Fibroblast of villous mesenchyme (primary cell): ENCODE data around the gene CLPTM1L.

DNA sequence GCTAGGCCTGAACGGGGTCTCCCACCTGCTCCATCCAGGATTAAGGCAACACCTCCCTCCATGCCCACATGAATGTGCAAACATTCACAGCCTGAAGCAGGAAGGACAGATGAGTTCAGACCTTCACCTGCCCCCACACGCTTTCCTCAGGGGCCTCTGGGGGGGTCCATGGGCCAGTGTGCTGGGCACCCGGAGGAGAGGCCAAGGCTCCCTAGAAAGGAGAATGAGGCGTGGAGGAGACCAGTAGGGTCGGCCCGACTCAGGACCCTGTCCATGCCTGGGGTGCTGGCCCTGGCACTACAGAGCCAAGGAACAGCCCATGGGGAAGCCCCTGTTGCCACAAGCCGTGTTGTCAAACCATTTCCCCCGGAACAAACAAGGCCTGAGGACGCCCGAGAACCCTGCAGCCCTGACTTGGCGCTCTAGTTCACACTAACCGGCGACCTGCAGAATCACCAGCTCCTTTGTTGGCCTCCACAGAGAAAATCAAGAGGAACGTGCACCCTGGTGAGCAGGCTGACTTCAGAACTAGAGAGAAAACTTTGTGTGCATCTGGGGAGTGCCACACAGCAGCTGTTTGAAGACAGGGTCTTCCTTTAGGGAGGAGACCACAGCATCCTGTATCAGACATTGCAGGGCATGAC, 41.5 kb upstream of the SLC12A7 start:
- CAGE, long polyA plus RNA = no peak

DNA sequence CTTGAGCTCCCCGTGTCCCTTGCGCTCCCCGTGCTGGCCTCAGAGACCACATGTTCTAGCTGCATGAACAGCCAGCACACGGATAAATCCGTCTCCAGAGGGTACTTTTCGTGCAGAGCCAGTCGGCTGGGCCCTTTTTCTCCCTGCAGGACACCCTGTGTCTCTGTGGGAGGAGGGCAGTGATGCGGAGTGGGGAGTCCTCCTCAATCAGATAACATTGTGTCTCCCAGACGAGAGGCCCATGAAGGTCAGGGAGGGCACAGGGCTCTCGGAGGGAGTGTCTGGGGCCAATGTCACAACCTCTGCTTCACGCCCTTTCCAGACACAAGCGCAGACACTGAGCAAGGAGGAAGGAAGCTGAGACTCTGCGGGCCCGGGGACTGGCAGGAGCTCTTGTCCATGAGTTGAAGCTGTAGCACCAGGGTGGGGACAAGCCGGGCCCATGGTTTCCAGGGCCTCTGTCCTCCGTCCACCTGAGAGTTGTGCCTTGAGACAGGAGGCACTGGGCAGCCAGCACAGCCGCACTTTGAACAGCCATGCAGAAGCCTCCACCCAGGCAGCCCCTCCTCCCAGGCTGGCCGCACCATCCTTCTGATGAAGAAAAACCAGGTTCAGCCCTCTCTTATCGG, 36.4 kb upstream of the SLC6A19 start:
- CAGE, long polyA plus RNA = no peak

DNA sequence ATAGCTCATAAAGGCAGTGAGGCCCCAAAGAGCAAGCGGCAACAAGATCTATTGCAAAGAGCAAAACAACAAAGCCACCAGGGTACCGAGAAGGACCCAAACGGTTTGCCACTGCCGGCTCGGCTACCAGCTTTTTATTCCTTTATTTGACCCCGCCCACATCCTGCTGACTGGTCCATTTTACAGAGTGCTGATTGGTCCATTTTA, 28.5 kb upstream of the SLC6A19 start:
- CAGE, long polyA plus RNA = no peak

DNA sequence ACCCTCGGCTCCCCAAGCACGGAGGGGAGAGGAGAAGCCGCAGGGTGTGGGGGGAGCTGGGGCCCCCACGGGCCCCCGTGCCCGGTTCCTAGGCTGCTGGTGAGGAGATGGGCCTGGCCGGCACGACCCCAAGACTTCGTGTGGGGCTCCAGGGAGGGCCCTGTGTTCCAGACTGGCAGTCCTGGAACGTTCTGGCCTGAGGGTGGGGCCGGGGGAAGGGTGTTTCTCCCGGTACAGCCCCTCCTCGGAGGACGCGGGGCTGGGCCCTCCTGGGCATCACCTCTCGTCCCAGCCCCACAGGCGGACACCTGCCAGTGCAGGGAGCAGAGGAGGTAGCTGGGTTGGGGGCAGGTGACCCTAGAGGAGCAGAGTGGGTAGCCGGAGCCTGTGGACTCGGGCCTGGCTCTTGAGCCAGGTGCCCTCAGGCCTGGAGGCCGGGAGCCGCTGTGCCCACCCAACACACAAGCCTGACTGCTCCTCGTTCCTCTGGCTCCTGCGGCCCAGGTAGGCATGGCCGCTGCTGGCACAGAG, 610 bp downstream of the SLC6A19 start:
- CAGE, long polyA plus RNA = no peak

DNA sequence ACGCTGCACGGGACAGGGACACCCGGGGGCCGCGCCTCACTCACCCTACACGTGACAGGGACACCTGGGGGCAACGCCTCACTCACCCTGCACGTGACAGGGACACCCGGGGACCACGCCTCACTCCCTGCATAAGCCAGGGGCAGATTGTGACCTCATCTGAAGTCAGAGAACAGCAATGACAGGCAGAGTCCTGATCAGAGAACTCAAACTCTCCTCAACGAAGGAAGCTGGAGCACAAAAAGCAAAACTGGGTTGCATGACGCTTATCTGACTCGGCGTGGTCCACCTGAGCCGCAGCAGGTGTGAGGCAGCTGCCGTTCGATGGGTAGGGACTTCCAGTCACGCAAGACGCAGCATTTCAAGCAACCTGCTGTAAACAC, 3.2 kb downstream of the TERT start:
- CAGE, long polyA plus RNA = no peak

- CAGE, long polyA plus RNA = no peak
Measured at GRCh38 chr5:1319306-1319709, 24.4 kb upstream of the TERT start.

DNA sequence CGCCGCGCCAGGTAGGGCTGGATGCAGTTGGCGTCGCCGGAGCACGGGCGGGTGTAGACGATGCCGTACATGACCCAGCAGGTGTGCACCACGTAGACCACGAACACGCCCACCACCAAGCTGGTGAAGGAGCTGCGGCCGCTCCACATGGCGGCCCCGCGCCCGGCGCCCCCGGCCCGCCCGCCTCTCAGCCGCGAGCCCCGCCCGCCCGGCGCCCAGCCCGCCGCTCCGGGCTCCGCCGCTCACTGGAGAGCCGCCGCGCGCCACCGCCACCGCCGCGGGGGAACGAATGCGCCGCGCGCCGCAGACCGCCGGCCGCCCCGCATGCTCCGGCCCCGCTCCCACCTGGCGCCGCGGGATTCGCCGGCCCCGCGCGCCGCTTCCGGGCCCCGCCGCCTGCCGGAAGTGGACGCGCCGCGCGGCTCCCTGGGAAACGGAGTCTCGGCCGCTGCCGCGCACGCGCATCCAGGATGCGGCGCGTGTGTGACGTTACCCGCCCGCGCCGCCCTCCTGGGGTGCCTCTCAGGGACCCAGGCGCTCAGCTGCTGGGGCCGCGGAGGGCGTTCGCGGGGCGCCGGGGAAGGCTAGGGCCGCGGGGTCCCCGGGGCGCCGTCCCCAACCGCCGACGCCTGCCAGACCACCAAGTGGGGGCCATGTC, at the start of gene CLPTM1L:
TSS of gene CLPTM1L (minus strand) at position 407 of the 658 bp plus-strand sequence.
- CAGE, long polyA plus RNA = no peak

DNA sequence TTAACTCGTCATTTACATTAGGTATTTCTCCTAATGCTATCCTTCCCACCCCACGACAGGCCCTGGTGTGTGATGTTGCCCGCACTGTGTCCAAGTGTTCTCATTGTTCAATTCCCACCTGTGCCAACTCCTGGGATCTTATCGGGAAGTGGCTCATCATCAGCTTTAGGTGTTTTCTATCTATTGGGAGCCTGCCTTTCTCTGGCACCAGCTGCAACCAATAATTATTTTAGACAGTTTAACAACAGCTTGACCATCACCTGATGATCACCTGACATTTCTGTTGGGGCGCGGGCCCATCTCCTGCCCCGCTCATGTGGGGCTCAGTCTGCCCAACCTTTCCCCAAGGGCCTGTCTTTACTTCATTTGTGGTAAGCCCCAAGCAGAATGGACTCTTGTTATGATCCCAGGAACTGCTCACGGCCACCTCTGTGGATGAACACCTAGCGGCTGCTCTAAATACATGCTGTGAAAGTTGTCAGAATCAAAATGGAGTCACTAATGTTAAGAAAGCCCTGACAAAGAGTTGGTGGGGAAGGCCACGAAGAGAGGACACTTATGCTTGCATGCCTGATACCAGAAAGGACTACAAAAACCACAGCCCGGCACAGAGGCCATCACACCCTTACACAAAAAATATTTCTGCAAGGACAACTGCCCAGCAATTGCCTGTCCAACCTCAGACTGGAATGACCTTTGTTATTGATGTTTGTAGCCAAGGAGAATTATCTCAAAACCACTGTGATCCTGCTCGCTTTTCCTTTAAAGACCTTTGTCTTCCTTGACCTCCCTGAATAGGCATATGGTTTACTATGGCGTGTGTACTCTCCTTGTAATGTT, 5.0 kb upstream of the CLPTM1L start:
- CAGE, long polyA plus RNA = no peak

DNA sequence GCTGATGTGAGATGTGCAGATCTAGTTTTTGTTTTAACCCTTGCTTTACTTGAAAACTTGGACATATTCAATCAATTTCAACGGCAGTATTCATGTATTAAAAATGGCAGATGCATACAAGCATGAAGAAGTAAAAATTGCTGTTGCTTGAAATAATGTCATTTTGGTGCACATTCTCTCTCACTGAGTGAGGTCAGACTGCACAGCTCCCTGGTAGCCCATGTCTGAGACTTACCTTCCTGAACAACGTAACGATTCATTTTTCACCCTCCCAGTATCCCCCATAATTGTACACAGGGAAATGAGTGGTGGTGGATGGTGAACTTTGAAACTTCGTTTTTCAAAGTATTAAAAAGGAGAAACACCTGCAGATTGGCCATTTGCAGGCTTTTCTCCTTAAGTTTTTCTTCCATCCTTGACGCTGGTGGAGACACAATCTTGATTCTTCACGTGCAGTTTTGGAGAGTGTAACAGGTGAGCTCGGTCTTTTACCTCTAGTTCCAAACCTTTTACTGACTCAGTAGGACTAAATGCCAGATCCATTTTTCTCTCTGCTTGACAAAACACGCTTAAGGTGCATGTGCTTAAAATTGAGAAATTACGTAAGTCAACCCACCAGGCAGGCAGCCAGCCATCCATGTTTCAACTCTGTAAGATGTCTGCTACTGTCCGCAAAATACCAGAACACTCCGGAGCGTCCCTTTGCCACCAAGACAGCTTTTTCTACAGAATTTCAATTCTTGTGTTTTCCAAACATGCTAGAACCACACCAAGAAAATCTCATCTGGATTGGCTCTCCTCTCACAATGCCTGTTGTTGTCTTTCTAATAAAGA, 15.6 kb upstream of the SLC6A3 start:
- CAGE, long polyA plus RNA = no peak

GRCh38 chr5:1480228-1480800, 35.1 kb upstream of the SLC6A3 start:
- CAGE, long polyA plus RNA = no peak

- CAGE, long polyA plus RNA = no peak
Measured at GRCh38 chr5:1484559-1484955, 39.2 kb downstream of the LPCAT1 start.

DNA sequence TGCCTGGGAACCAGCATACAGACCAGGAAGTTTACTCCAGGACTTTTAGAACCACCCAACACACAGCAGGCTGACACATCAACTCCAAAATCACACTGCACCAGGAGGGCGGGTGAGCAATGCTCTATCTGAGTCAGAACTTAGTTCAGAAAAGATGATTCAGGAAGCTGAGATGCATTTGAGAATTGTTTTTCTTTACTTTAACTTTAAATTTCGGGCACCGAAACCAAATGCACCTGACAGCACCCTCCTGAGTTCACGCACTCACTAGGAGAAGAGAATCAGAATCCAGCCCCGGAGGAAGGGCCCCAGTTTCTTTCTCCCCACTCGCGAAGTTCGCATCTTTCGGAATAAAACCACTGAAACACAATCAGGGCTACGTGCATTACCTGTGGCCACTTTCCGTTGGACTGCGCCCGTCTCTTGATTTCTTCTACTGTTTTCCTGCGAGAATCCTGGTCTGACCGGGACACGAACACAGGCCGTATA, 34.4 kb downstream of the LPCAT1 start:
- CAGE, long polyA plus RNA = no peak

DNA sequence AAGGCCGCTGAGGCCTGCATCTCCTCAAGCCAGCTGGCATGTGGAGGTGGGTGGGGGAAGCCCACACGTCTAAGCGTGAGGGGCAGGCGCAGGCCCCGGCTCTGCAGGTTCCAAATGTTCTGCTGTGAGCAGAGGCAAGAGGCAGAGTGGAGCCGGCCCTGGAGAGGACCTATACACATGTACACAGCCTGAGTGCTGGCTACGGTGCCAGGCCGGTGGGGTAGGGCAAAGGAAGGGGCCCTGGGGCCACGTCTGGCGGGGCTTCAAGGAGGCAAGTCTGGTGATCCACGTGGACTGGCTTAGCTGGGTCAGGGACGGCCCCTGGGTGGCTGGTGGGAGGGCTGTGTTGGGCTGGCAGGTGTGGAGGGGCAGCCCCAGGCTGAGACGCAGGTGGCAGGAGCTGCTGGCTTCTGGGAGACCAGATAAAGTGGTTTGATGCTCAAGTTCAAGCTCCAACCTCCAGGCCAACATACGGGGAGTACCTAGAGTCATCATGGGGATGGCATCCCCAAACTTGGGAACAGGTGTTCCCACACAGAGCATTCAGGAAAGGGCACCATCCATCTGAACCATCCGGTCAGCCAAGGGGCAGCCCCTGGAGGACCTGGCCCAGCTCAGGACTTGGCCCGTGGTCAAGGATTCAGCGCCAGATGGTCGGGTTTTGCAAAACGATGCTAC, 26.3 kb downstream of the LPCAT1 start:
- CAGE, long polyA plus RNA = no peak

GRCh38 chr5:1517880-1518162, 5.9 kb downstream of the LPCAT1 start:
- CAGE, long polyA plus RNA = no peak

- CAGE, long polyA plus RNA = no peak
Measured at GRCh38 chr5:1542709-1543393, 19.1 kb upstream of the LPCAT1 start.

DNA sequence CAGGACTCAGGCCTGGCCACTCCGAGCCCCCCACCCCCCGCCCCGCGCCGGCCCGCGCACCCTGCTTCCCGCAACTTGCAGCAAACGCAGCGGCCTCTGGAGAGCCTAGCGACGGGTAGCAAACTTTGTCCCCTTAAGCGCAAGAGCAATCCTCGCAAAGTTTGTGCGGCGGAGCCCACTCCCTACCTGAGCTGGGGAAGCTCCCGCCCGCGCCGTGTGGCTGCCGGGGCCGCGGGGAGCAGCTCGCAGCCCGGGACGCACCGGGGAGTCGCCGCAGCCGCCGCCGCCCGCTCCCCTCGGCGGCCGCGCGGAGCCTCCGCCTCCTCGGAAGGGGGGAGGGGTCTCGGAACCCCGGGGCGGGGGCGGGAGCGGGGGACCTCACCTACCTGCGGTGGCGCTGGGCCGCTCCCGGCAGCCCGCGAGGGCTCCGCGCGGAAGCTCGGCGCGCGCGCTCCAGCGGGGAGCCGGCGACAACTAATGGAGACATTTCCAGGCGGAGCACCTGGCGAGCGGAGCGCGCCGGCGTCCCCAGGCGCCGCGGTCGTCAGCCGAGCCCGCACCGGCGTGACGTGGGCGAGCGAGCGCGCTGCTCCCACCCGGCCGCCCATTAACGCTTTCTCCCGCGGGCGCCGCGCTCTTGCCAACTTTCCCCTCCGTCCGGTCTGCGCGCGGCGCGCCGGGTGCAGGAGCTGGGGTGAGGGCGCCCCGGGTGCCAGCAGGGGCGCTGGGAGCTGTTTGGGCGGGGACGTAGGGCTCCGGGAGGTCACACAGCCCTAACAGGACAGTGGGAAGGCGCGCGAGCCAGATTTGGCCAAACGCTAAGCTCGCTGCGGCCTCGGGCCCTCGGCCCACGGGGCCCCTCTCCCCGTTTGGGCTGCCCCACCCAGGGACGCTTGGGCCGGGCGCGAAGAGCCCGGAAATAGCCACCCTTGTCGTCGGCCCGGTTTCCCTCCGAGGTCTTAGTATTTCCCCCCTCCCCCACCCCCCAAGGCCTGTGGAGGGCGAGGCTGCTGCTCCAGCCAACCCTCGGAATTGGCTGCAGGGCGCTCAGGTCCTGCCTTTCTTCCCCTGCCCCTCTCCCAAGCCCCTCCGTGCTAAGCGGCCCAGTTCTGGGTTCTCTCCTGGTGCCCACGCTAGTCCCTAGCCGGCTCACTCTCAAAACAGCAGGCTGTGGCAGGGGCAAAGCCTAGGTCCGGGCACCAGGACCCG, 4.4 kb upstream of the IRX4 start:
- CAGE, long polyA plus RNA = no peak

GRCh38 chr5:1931700-1931956, 48.9 kb upstream of the IRX4 start:
- CAGE, long polyA plus RNA = no peak

GRCh38 chr5:2739073-2740413, 11.9 kb downstream of the IRX2 start:
- CAGE, long polyA plus RNA = no peak

- CAGE, long polyA plus RNA = no peak
Measured at GRCh38 chr5:2780191-2781360, 29.1 kb upstream of the IRX2 start.

DNA sequence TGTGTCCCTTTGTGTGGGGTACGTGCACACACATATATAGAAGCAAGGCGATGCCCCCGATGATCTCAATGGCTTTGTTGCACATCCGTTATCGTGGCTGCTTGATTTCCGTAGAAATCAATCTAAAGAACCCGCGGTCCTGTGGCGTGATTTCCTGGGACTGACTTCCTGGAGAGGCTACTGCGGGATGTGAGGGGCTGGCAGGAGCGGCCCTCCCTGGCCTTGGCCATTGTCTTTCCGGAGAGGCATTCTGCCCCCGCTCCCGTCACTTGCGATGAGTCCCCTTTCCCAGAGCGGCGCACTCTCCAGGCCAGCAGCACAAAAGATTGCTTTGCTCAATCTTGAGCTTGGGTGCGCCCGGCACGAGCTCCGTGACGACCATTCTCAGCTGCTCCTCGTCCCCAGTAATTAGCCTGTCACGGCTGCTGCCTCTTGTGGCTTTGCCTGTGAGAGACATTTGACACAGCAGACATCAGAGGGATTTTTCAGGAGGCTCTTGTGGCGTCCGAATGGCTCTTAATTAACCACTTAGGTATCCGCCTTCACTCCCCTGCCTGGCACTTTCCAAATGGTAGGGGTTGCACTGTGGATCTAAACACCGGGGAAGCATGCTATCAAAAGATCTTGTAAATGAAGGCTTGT, 398.0 kb upstream of the IRX1 start:
- CAGE, long polyA plus RNA = no peak